ENCODE results near the gene PPP1CC.

- PRO-cap = no peak
Observed at GRCh38 chr12:109908214-109908787, 8.2 kb downstream of the TCHP start.

GRCh38 chr12:110018249-110018557, 19.0 kb downstream of the ANKRD13A start:
- PRO-cap = no peak

- PRO-cap = no peak
Observed at GRCh38 chr12:110027602-110028153, 20.6 kb downstream of the C12orf76 start.

GRCh38 chr12:110245308-110245835, 35.7 kb upstream of the ATP2A2 start:
- PRO-cap = no peak

GRCh38 chr12:110269348-110269810, 11.7 kb upstream of the ATP2A2 start:
- PRO-cap = no peak

DNA sequence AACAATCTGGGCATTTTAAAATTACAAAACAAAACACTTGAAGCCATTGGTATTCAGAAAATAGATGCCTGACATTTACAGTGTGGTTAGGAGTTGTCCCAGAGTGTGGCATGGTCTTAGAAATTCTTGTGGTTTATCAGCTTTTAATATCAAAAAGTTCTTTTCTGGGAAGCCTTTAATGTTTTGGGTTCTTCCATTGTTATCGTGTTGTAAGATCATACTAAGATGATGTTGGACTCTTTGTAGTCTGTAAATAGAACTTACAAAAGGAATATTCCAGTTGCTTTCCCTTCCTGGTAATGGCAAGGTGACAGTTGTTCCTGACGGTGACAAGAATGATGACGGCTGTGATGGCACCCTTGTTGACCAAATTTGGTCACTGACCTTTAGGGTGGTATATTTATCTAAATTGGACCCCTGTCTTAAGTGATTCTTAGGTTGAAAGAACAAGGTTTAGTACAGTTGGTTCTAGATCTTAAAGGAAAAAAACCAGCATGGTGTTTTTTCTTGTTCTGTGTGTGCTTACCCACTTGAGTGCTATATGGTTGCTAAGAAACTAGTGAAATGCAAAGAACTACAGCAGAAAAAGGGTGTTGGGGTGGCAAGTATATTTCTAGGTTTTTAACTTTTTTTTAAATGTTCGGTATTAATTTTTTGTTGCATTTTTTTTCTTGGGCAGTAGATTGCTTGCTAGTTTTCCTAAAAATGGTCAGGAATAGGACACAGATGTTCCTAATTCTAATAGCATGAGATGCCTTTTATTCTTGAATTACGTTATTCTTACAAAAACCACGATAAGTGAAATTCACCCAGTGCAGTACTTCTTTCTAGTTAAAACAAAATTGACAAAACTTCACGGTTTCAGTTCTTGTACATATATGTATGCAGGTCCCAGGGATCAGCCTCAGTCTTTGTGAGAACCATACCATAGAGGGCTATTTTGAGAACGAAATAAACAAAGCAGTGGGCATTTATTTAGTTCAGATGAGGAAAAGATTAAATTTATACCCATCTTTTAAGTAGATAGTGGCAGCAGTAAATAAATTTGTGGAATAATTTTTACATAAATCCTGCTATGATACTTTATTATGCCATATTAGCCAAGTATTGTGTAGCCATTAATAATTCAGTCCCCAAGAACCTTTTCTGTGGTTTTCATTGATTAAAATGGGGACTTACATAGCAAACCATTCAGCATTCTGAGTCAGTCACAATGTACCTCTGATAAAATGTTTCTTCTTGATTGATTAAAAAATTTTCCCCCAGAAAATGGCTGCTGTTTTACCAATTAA, 2.3 kb downstream of the ATP2A2 start:
- PRO-cap = no peak

GRCh38 chr12:110291776-110292276, 10.8 kb downstream of the ATP2A2 start:
- PRO-cap = no peak

- PRO-cap = no peak
Observed at GRCh38 chr12:110317696-110318490, 36.8 kb downstream of the ATP2A2 start.

DNA sequence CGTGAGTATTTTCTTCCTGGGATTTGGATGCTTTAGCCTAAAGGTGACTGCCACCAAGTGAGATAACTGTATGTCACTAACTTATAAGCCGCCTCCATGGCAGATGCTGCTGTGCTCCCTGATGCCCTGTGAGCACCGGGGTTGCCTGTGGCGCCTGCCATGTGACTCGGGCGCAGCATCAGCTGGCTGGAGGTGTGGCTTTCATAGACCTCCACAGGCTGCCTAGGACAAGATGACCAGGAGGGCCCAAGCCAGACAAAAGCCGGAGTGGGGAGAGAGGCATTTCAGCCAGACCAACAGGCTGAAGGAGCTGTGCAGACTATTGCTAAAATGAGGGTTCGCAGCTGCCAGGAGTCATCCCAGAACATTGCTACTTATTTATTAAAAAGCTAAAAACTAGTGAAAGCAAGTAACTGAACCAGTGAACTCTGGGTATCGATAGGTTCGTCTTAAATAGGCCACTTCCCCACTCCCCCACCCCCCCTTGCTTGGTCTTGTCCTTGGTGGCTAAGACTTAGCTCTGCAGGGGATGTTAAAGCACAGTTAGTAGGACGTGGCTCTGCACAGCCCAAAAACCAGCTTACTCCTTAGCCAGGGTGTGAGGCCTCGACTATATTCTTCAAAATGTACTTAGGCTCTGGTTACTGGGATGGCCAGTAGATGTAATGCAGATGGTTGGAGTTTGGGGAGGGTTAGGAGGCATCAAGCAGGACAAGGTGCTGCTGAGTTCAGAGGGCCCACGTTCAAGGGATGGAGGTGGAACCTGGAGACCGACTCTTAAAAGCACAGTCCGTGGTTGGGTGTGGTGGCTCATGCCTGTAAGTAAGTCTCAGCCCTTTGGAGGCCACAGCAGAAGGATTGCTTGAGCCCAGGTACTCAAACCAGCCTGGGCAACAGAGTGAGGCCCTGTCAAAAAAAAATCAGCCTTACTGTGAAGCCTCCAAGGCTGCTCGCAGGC, 55.4 kb downstream of the ANAPC7 start:
- PRO-cap = no peak

GRCh38 chr12:110348749-110349209, 54.7 kb downstream of the ANAPC7 start:
- PRO-cap = no peak

- PRO-cap = no peak
Observed at GRCh38 chr12:110350200-110351115, 53.0 kb downstream of the ANAPC7 start.

DNA sequence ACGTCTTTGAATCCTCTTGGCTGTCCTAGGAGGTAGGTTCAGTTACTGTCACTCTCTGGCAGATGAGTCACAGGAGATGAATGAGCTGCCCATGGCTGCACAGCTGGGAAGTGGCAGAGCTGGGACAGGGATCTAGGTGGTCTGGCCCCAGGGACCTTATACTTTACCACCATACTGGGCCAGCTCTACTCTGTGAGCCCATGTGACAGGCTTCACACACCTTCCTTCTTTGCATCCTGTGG, 24.0 kb downstream of the TCTN1 start:
- PRO-cap = no peak

GRCh38 chr12:110648592-110649087, 34.7 kb downstream of the TCTN1 start:
- PRO-cap = no peak

- PRO-cap = bidirectional peak, plus-strand start at chr12:110742055, minus-strand start at chr12:110741974; bidirectional peak, plus-strand start at chr12:110742429, minus-strand start at chr12:110742431; bidirectional peak, plus-strand start at chr12:110743167, minus-strand start at chr12:110742888
Observed at GRCh38 chr12:110741849-110743030, at the start of gene PPP1CC. Gene PPP1CC (minus strand): TSS chr12:110742891.

GRCh38 chr12:110860832-110861507, 14.2 kb downstream of the CCDC63 start:
- PRO-cap = no peak

GRCh38 chr12:110888013-110888274, 32.4 kb downstream of the MYL2 start:
- PRO-cap = no peak

- PRO-cap = no peak
Observed at GRCh38 chr12:110913160-110913800, 7.1 kb downstream of the MYL2 start.

GRCh38 chr12:110928879-110929028, 8.4 kb upstream of the MYL2 start:
- PRO-cap = no peak

DNA sequence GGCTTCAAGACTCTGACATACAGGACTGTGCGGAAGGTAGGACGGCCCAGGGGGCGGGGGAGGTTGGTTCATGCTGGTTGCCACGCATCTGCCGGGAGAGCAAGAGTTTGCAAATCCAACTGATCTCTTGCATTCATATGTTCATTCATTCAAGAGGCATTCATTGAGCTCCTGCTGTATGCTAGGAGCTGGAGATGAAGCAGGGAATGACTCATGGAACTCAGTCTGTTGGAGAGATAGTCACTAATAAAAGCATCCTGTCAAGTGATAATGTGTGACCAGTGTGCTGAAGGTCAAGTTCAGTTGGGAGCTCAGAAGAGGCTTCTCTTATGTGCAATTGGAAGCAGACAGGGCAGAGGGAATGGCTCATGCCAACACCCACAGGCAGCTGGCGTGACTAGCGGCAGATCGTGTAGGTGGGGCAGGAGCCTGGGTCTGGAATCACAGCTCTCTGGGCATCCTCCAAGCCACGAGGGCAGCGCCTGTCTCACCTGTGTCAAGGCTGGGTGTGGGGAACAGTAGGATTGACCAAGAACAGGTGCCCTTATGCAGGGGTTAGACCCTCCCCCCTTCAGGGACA, 8.0 kb downstream of the SH2B3 start:
- PRO-cap = no peak

GRCh38 chr12:111442497-111443606, 37.1 kb downstream of the SH2B3 start:
- PRO-cap = no peak

All from SEM (cell line).